Ovary (tissue), 7 donors: ENCODE measurements around the genes USP6NL and CAMK1D.

GRCh38 chr10:9018421-9019216 is 964.1 kb downstream of the GATA3 start:
- PRO-cap, 7 experiments = no peak in any of the 7 experiments
- RAMPAGE, long total RNA, 2 experiments = no peak in any of the 2 experiments

DNA sequence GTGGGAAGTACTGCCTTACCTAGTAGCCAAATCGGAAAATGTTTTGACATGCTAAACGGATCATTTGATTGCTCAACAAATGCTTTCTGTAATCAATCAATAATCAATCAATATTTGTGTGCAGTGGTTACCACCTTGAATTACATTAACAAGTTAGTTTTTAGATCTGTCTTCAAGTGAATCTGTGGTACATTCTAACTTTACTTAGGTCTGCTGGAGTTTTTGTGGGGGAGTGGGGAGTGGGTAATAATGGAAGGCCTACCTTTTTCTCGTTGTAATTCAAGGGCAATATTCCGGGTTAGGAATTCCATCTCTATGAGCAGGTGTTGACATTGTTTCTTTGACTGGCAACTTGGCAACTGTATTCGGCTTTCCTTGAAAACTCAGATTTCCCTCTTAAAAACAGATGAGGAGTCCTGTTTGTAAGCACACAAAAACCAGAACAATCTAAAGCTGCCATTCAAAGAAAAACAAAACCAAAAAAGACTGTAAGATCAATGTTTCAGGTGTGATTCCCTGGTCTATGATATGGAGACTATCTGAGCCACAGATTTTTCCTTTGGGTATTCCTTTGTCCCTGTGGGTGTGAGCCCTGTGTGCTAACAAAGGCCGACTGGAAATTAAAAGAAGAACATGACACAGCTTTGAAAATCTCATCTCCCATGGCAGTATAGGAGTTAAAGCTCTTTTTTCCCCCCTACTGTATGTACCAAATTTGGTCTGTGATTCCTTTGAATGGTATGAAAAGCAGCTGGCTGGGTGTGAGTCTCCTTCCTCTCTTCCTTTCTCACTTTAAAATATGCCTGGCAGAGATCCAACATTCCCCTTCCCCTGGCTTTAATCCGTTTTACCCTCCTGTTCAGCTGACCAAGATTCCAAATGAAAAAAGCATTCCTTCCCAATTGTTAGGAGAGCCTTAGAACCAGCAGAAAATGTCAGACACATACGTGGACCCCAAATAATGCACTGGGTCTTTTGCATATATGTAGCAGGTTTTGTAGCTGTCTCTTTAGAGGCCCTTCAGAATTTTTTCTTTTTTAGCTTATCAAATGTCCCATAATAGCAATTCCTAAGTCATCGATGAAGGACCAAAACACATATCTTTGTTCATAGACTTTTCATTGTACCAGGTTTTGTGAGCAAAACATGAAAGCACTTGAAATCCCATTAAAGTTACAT is 225.2 kb upstream of the CELF2 start:
- PRO-cap, 7 experiments = no peak in any of the 7 experiments
- RAMPAGE, long total RNA, 2 experiments = no peak in any of the 2 experiments

GRCh38 chr10:11035152-11035814 is 17.6 kb downstream of the CELF2 start:
- PRO-cap, 7 experiments = no peak in any of the 7 experiments
- RAMPAGE, long total RNA, 2 experiments = no peak in any of the 2 experiments

DNA sequence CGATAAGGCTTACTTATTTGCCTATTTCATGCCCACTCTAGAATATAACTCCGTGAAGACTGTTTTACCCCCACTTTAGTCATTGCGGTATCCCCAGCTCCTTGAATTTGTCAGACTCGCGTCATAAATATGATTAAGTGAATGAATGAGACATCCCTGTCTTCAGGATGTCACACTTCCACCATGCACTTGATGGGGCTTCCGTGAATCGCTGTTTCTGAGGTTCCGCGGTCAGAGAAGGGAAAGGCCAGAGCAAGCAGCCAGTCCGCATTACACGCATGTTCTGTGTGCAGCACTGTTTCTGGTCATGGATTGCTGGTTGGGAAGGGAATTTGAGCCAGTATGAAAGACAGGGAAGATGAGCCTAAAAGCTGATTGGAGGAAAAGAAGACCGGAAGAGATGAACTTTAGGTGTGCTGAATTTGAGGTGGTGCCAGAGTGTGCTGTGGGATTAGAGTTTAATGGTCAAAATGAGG is 138.9 kb downstream of the CELF2 start:
- PRO-cap, 7 experiments = no peak in any of the 7 experiments
- RAMPAGE, long total RNA, 2 experiments = no peak in any of the 2 experiments

GRCh38 chr10:11174746-11175456 is 157.2 kb downstream of the CELF2 start:
- PRO-cap, 7 experiments = no peak in any of the 7 experiments
- RAMPAGE, long total RNA, 2 experiments = no peak in any of the 2 experiments

DNA sequence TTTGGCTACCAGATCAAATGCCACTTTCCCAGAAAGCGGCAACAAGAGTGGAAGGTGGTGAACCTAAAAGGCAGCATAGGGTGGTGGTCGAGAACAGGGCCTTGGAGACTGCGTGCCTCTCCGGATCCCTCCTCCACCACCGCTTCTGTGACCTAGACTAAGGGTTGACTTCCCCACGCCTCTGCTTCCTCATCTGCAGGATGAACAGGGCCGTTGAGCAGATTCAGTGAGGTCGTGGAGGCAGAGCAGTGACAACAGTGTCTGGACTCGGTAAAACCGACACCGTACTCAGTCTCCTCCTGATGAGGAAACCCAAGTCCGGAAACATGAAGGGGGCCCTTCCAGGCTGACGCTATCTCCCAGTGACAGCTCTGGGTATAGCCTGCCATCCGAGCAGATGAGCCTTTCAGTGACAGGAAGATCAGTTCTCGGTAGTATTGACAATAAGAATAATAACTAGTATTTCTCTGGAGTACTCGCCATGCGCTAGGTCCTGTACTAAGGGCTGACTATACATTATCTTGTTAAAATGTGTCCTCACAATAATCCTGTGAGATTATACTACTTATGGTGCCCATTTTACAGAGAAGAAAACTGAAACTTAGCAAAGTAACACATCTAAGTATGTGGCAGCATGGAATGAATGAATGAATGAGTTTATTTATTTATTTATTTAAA is 162.7 kb downstream of the CELF2 start:
- PRO-cap, 7 experiments = no peak in any of the 7 experiments
- RAMPAGE, long total RNA, 2 experiments = no peak in any of the 2 experiments

DNA sequence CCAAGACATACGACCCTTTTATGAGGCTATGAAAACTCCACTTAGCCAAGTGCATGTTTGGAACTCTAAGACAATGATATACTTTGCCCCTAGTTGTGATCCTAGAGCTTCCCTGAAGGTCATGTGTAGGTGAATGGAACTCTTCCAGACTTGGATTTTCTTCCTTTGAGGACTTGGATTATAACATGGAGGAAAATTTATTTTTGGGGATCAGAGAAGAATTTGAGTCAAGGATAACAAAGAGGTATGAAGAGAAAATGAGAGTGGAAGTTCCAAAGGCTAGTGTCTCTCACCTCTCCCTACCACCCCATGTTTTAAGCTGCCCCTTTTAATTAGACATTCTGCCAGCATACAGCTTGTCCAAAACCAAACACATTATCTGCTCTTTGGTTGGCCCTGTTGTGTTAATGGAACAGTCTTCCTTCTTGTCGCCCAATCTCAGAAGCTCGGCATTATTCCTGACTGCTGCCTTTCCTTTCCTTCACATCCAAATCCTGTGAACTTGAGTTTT is 164.8 kb downstream of the CELF2 start:
- PRO-cap, 7 experiments = no peak in any of the 7 experiments
- RAMPAGE, long total RNA, 2 experiments = no peak in any of the 2 experiments

DNA sequence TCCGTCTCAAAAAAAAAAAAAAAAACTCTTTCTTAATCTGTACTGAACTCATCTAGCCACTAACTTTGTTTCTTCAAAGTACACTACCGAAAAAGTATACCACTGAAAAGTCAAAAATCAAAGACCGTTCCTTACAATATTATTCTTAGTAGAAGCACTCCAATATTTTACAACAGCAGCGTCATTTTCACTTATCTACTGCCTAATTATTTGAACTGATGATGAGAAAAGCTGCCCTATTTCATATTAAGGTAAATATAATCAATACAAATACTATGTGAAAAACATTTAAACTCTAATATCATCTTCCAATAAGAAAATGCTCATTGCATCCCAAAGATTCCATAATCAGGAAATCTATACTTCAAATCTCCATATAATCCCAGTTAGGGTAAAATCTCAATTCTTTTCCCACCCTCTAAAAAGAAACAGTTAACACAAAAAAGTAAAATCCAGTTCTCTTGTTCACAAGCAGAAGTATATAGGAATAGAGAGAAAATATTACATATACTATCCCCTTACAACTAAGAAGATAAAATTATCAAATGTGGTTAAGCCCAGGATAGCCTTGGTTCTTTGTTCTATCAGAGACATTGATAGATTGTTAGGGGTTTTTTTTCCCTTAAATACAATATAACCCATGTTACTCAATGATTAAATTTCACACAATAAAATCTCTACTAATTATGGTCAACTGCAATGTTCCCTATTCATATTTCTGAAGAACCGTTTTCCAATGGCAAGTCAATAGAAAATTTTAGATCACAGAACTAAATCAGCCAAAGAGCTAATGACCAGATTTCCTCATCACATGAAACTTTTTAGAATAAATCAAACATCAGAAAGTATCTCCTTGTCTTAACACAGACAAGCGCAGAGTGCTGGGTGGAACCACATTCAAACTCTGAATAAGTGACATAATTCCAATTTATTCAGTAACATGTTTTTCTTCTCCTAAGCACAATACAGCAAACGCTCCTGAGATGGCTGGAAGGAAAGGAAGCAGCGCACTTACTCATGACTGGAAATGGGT is 14.5 kb downstream of the USP6NL start:
- PRO-cap, 7 experiments = no peak in any of the 7 experiments
- RAMPAGE, long total RNA, 2 experiments = no peak in any of the 2 experiments

DNA sequence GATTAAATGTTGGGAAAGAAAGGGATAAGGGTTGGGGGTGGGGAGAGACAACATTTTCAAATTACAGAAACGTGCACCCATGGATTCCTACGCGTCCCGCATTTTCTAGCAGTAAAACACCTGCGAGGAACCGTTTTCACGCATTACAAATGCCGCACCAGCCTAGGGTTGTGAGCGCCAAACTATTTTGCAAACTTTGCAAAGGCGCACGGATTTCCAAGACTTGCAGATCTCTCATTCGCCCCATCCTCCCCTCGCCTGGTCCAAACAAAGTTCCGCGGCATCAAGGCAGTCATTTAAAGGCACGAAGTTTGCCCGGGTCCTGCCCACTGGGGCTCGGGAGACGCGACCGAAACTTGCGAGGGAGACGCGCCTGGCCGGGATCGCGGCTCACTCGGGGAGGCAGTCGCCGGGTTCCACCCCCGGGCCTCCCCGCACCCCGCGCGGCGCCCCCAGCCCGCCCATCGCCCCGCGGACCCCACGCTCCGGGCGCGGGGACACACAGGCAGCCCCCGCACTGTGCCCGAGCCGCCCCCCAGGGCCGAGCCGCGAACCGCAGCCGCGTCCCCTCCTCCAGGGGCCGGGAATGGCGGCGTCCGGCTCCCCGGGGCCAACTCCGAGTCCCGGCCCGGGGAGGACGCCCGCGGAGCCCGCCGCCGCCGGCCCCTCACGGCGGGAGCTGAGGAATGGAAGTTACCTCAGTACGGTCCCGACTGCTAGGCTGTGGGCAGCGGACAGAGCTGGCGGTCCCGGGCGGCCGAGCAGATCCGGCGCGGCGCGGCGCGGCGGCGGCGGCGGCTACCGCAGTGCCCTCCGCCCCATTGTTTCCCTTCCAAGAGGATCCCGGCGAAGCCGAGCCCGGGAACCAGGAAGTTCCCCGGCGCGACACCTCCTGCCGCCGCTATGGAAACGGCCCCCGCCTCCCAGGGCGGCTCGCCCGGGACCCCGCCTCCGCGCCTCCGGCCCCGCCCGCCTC is at the start of gene USP6NL:
Gene USP6NL (minus strand): TSS at position 905 of the 976 bp plus-strand sequence.
- PRO-cap, 7 experiments = peak in 7 of 7 experiments; most common plus-strand start position 329 of the sequence (in 7); most common minus-strand start position 269 of the sequence (in 1)
- RAMPAGE, long total RNA, 2 experiments = no peak in any of the 2 experiments

- PRO-cap, 7 experiments = no peak in any of the 7 experiments
- RAMPAGE, long total RNA, 2 experiments = no peak in any of the 2 experiments
These were observed 58.7 kb upstream of the ECHDC3 start for GRCh38 chr10:11683296-11684026.

GRCh38 chr10:11871473-11871845 is 48.3 kb downstream of the PROSER2 start:
- PRO-cap, 7 experiments = no peak in any of the 7 experiments
- RAMPAGE, long total RNA, 2 experiments = no peak in any of the 2 experiments

DNA sequence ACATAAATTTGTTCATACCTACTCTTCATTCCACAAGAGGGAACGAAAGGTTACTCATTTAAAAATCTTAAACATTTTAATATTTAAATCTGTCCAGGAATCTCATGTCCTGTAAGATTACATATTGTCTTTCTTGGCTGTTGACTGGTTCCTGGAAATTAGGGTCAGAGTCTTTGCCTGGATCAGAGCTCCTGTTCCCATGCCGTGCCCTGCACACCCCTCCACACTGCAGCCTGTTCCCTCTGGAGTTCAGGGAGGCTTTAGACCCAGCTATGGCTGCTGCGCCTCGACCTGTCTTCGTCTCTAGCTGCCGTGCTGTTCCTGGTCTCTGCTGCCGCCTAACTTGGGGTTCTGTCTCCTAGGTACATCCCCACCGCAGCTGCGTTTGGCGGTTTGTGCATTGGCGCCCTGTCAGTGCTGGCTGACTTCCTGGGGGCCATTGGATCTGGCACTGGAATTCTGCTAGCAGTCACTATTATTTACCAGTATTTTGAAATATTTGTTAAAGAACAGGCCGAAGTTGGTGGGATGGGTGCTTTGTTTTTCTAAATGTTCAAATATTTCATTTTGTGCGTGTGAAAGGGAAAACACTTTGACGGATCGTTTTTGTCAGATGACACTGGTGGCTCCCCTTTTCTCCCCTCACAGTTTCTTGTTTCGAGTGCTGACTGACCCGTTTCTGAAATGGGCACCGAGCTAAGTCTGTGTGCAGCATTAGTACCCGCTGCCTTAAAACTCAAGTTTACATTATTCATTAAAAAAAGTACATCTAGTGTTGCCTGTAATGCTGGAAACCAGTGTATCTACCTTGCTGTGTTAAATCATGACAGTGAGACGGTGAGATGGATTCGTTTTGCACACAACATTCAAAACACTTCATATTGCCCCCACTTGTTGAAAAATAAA is 31.5 kb downstream of the NUDT5 start:
- PRO-cap, 7 experiments = no peak in any of the 7 experiments
- RAMPAGE, long total RNA, 2 experiments = no peak in any of the 2 experiments

- PRO-cap, 7 experiments = no peak in any of the 7 experiments
- RAMPAGE, long total RNA, 2 experiments = no peak in any of the 2 experiments
These were observed 2.5 kb downstream of the NUDT5 start for GRCh38 chr10:12193046-12193747.

DNA sequence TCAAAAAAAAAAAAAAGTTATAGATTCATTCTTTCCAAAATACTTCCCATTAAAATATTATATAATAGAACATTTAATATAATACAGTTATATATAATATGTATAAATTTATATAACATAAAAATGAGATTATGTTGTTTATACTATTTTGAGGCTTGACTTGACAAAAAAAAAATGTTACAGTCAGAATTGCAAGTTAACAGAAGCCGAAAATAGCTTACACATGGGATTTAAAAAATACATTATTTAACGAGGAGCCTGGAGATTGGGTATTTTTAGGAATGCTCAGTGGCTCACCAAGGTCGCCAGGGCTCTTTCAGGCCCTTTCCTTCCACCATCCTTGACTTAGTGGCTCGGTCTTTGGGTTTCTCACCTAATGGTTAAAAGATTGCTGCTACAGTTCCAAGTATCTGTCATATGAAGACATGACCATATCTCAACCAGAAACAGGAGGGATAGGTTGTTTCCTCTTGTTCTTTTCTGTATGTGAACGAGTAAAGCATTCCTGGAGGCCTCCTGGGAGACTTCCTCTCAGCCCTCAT is 25.1 kb downstream of the CDC123 start:
- PRO-cap, 7 experiments = no peak in any of the 7 experiments
- RAMPAGE, long total RNA, 2 experiments = no peak in any of the 2 experiments

DNA sequence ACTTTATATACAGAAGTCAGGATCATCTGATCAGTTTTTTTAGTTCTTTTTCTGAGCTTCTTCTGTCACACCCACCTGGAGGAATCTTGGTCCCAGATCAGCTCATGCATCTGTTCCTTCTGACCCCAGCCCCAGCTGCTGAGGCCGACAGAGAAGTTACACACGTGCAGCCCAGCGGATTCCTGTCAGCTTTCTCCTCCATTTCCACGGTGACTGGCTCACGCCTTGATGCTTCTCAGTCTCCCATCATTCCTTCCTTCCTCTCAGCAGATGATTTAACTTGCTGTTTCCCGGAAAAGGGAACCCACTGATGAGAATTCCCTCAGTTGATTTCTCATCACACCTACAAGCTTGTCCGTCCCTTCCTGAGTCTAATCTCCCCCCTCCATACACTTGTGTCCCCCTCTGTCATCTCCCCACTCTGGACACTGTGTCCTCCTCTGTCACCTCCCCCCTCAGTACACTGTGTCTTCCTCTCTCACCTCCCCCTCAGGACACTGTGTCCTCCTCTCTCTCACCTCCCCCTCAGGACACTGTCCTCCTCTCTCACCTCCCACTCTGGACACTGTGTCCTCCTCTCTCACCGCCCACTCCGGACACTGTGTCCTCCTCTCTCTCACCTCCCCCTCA is 50.6 kb downstream of the CDC123 start:
- PRO-cap, 7 experiments = no peak in any of the 7 experiments
- RAMPAGE, long total RNA, 2 experiments = no peak in any of the 2 experiments

DNA sequence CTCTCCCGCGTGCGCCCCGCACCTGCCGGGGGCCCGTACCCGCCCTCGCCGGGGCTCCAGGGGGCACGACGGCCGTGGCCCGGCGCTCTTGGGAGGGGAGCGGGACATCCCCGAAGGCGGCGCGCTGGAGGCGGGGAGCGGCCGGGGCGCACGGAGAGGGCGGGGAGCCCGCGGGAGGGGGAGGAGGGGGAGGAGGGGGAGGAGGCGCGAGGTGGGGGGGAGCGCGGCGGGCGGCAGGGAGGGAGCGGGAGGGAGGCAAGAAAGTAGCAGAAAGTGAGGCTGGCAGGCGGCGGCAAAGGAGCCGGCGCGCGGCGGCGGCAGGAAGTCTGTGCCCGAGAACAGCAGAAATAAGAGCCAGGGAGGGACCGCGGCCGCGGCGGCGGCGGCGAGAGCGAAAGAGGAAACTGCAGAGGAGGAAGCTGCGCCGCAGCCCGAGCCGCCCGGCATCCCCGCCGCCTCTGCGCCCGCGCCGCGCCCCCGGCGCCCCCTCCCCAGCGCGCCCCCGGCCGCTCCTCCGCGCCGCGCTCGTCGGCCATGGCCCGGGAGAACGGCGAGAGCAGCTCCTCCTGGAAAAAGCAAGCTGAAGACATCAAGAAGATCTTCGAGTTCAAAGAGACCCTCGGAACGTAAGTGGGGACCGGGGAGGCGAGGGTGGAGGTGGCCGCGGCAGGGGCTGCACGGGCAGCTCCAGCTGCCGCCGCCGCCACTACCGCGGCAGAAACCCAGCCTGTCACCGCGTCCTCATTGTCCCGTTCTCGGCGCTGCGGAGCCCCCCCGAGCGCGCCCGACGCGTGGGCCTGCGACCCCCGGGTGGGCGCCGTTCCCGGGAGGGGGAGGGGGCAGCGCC is at the start of gene CAMK1D:
Gene CAMK1D (plus strand): TSS at position 263 of the 847 bp plus-strand sequence.
- PRO-cap, 7 experiments = peak in 7 of 7 experiments; most common plus-strand start position 295 of the sequence (in 6); most common minus-strand start position 132 of the sequence (in 6)
- RAMPAGE, long total RNA, 2 experiments = start-site peak on the plus strand in 1 of 2 experiments, centred at positions 248 to 524 of the sequence, 5 to 7 reads per replicate

- PRO-cap, 7 experiments = no peak in any of the 7 experiments
- RAMPAGE, long total RNA, 2 experiments = no peak in any of the 2 experiments
These were observed 56.4 kb downstream of the CAMK1D start for GRCh38 chr10:12405784-12406176.

- PRO-cap, 7 experiments = no peak in any of the 7 experiments
- RAMPAGE, long total RNA, 2 experiments = no peak in any of the 2 experiments
These were observed 190.2 kb downstream of the CAMK1D start for GRCh38 chr10:12539212-12540194.

DNA sequence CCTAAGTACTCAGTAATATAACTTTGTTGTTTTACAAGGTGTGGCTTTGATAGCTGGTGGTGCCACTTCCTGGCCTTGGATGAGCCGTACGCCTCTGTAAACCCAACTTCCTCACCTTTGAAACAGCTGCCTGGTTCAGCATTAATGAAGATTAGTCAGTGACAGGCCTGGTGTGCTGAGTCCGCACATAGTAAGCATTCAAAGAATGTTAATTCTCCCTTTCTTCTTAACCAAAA is 8.1 kb downstream of the OPTN start:
- PRO-cap, 7 experiments = no peak in any of the 7 experiments
- RAMPAGE, long total RNA, 2 experiments = no peak in any of the 2 experiments

DNA sequence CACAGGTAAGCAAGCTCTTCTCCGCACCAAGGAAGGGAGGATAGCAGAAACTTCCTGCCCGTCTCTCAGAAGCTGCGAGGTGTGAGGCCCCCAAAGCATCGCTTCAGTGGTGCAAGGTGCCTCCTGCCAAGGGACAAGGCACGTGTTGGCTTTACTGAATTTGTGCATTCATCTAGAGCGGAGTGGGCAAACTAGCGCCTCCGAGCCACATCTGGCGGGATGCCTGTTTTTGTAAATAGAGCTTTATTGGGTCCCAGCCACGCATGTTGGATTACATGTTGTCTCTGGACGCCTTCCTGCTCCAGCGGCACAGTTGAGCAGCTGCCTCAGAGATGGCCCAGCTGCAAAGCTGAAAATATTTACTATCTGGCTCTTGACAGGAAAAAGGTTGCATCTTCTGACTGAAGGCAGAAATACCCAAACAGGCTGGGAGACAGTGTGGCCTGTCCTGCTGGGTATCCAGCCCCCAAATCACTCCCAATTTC is 27.6 kb downstream of the PHYH start:
- PRO-cap, 7 experiments = no peak in any of the 7 experiments
- RAMPAGE, long total RNA, 2 experiments = no peak in any of the 2 experiments